Foreskin keratinocyte (primary cell): ENCODE results near the genes ADAMTS12 and UGT3A2.

DNA sequence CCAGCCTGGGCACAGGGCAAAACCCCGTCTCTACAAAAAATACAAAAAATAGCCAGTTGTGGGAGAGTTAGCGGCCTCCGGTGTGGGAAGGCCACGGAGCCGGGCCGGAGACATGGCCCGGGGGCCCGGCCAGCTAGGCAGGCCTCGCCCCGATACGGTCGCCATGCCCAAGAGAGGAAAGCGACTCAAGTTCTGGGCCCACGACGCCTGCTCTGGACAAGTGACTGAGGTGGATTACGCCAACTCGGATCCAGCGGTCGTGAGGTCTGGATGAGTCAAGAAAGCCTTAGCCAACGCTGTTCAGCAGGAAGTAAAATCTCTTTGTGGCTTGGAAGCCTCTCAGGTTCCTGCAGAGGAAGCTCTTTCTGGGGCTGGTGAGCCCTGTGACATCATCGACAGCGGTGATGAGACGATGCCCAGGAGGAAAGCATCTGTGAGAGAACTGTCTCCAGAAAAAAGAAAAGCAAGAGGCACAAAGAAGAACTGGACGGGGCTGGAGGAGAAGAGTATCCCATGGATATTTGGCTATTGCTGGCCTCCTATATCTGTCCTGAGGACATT lies 62.6 kb upstream of the SUB1 start:
- RAMPAGE, total RNA = no peak

DNA sequence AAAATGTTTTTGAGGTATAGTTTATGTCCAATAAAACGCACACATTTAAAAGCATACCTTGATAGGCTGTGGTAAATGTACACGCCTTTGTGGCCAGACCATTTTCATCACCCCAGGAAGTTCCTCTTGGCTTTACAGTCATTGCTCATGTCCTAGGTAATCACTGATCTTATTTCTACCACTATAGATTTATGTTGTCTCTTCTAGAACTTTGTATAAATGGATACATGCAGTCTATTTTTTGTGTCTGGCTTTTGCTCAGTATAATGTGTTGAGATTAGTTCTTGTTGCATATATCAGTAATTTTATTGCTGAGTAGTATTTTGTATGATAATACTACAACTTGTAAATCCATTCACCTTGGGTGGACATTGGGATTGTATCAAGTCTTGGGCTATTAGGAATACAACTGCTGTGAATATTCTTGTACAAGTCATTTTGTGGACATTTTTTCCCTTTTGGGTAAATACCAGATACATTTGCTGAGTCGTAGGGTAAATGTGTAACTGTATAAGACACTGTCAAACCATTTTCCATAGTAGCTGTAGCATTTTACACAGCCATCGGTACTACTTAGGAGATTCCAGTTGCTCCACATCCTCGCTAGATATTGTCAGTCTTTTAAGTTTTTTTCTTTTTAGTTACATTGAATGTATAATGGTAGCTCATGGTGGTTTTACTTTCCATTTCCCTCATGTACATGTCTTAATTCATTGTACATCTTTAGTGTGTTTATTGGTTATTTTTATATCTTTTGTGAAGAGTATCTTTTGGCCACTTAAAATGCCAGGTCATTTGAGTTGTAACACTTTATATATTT lies 10.1 kb downstream of the SUB1 start:
- RAMPAGE, total RNA = no peak

GRCh38 chr5:33890834-33891085 lies 1.0 kb downstream of the ADAMTS12 start:
- RAMPAGE, total RNA = no peak

DNA sequence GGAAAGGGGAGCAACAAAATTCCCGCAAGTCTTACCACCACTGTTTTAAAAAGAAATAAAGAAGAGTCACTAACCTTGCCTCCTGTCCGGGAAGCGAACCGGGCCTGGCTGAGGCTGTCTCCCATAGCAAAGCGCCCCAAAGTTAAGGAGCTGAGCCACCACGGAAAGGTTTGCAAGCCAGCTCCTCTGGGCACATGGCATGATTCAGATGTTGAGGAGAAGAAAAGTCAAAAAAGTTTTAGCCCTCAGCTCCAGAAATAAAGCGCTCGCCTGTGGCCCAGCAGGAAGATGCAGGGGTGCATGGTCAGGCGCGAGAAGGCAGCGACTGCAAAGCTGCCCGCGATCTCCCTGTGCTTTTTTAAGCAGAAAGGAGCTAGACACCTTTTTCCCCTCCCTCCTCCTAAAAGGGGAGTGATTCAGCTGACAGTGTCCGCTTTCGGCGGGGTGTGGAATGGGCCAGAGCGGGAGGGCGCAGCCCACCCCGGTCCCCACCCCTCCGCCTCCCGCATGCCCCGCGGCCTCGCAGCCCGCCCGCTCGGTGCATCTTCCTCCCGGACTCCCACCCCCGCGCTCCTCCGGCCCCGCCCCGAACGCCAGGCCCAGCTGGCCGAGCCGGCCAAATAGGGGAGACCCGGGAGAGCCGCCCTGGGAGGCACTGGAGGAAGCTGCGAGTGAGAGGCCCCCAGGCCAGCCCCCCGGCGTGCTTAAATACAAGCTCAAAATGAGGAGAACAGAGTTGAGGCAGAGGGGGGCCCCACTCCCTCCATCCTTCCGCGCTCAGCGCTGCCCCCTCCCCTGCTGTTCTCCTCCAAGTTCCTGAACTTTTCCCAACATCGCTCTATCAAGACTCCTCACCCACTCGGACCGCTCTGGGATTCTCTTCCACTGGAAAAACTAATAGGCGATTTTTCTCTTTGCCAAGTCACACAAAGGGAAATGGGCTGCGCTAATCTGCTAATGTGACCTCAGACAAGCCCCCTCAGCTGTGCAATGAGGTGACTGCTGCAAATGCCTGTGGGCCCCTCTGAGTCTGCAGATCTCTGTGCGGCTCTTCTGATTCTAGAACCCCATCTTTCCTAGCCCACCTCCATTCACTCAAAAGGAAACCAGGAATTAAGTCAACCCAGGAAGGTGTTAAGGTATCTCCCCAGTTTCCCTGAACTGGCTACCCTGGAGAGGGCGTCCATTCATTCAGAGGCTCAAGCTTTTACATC lies at the start of gene ADAMTS12:
ADAMTS12 (minus strand) TSS at position 335 of the 1,214 bp plus-strand sequence.
- RAMPAGE, total RNA = no peak

GRCh38 chr5:34006729-34007504 lies 933 bp downstream of the AMACR start:
- RAMPAGE, total RNA = no peak

- RAMPAGE, total RNA = no peak
Observed at GRCh38 chr5:34063176-34063792, 20.3 kb upstream of the C1QTNF3 start.

DNA sequence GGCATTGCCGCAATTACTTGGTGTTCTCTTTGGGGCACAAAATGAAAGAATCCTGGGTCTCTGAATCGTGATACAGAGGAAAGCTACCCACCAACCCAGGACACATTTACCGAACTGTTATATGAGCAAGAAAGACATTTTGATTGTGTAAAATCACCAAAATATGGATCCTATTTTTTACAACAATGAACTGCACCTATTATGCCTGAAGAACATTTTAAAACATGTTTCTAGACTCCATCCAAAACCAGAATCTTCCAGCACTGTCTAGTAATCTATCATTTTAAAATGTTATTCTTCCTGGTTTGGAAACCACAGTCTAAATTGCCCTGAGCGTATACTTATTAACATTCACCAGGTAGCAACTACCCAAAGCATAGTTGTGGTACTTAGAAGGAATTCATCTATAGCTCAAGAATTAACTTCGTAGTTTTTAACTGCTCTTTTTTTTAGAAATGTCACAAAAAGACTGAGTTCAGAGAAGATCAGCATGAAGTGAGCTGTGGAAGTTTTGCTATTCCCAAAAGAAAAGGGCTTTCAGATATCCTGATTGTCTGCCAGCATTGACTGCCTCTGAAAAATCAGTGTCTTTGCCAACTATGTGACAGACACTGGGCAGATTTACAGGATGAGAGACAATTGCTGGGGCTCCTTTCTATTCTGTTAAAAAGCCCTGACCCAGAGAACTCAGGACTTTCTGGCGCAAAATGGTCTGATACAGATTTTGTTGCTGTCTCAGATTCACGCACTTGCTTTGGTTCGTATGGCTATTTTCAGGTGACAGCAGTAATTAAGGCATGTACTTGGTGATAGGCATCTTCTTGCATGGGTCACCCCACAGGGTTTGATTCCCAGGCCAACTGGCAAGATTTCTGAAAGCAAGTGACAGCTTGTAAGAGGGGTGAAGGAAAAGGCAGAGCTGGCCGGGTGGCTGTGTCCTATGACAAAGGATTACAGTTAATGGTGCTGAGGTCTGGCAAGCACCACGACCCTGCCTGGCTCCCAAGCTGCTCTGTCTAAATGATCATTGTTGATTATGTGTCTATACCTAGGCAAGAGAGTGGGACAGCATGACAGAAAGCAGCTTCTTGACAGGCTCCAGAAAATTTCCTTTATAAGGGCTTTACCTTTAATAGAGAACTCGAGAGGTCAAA lies 152.5 kb upstream of the RAI14 start:
- RAMPAGE, total RNA = no peak

- RAMPAGE, total RNA = no peak
Observed at GRCh38 chr5:34658016-34658457, 1.9 kb downstream of the RAI14 start.

- RAMPAGE, total RNA = no peak
Observed at GRCh38 chr5:35134152-35134699, 86.5 kb upstream of the AGXT2 start.

DNA sequence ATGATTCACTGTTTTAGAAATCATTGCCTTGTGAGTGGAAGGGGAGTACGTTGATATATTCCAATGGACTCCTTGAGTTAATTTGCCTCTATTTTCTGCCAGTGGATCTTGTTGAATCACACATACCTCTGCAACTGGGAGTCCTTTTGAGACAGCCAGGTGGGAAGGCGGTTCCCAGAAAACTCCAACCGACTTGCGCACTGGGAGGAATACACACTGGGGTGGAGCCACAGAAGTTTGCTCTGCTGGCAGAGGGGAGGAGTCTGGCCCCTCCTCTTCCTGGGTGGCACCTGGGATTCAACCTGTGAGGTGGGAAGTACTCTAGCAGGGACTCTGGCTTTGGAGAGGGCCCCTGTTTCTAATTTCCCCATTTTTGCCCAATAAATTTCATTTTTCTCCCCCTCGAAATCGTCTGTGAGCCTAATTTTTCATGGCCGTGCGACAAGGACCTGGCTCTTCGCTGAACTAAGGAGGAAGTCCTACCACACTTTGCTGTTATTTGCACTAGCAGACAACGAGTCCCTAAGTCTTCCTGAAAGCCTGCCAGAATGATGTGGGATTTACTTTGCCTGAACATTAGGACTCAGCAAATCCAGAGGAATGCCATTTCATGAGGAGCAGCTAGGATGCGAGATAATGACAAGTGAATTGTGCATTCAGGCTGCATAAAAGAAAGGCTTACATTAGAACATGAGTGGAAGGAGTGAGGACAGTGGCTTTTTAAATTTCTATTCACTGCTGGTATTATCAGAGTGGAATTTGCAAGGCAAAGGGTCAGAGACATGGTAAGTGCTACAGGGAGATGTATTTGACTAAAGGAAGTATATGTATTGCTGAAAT lies 67.2 kb downstream of the PRLR start:
- RAMPAGE, total RNA = no peak

GRCh38 chr5:35817164-35817557 lies 39.5 kb upstream of the IL7R start:
- RAMPAGE, total RNA = no peak

- RAMPAGE, total RNA = no peak
Observed at GRCh38 chr5:35869587-35869963, 12.9 kb downstream of the IL7R start.

- RAMPAGE, total RNA = no peak
Observed at GRCh38 chr5:36066141-36067341, at the start of gene UGT3A2. UGT3A2 (minus strand) TSS chr5:36066882.

GRCh38 chr5:36301072-36301561 lies 585 bp downstream of the RANBP3L start:
- RAMPAGE, total RNA = no peak

GRCh38 chr5:36611481-36612112 lies 5.2 kb downstream of the SLC1A3 start:
- RAMPAGE, total RNA = no peak

GRCh38 chr5:36655005-36655624 lies 48.7 kb downstream of the SLC1A3 start:
- RAMPAGE, total RNA = no peak

DNA sequence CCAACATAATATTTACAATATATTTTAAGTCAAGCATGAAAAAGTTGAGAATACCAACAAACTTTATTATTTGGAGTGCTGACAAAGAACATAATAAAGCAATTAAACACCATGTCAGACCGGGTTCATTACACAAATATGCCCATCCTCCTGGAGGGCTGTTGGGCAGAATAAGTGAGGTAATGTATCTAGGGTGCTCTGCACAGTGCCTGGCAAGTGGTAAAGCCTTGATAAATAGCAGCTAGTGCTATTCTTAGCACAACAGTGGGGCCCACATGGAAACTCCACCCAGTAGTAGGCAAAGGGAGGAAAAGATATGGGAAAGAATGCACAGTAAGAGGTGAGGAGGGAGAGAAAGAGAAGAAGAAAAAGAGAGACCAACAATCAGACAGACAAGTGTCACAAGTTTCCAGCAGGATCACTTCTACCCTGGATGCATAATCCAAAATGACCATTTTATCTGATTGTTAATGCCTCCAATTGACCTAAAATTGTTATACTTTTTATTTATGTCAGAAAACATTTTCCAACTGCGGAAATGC lies 97.8 kb downstream of the SLC1A3 start:
- RAMPAGE, total RNA = no peak

DNA sequence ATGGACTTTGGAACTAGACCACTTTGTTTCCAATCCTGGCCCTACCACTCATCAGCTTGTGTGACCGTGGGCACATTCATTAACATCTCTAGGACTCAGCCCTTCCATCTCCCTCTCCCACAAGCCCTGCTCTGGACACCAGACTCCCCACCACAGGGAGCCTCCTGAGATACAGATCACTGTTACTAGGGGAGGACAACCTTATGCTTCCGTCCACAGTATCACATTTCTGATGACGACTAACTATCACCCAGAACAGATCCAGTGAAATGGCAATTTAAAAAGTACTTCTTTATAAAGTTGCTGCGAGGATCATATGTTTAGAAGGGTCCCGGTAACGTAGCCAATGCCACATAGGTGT lies 132.5 kb upstream of the NIPBL start:
- RAMPAGE, total RNA = no peak

GRCh38 chr5:36875752-36876143 lies 821 bp upstream of the NIPBL start:
- RAMPAGE, total RNA = no peak

DNA sequence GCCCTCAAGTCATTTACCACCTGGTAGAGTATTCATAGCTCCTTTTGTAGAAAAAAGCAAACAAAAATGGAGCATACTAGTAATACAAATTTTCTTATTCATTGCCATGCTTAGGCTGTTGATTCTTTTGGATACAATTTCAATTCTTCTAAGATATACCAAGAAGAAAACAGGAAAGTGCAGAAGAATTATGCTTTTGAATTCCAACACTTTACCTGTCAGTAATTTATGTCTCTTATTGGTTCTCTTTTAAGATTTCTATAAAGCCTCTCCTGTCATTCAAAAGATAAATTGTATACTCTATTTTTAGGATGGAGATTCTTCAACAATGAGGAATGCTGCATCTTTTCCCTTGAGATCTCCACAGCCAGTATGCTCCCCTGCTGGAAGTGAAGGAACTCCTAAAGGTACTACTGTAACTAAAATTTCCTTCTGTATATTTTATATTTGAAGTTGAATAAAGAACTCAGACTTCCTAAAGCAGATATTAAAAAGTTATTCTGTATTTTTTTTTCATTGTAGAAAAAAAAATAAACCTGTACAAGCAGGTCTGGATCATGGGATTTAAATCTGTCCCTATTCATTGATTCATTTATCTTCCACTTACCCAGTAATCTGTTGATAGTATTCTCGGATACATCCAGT lies 95.2 kb downstream of the NIPBL start:
- RAMPAGE, total RNA = no peak